Pericardium (tissue), 1 donor: Measurements from ENCODE around the genes GGPS1 and ACTN2.

DNA sequence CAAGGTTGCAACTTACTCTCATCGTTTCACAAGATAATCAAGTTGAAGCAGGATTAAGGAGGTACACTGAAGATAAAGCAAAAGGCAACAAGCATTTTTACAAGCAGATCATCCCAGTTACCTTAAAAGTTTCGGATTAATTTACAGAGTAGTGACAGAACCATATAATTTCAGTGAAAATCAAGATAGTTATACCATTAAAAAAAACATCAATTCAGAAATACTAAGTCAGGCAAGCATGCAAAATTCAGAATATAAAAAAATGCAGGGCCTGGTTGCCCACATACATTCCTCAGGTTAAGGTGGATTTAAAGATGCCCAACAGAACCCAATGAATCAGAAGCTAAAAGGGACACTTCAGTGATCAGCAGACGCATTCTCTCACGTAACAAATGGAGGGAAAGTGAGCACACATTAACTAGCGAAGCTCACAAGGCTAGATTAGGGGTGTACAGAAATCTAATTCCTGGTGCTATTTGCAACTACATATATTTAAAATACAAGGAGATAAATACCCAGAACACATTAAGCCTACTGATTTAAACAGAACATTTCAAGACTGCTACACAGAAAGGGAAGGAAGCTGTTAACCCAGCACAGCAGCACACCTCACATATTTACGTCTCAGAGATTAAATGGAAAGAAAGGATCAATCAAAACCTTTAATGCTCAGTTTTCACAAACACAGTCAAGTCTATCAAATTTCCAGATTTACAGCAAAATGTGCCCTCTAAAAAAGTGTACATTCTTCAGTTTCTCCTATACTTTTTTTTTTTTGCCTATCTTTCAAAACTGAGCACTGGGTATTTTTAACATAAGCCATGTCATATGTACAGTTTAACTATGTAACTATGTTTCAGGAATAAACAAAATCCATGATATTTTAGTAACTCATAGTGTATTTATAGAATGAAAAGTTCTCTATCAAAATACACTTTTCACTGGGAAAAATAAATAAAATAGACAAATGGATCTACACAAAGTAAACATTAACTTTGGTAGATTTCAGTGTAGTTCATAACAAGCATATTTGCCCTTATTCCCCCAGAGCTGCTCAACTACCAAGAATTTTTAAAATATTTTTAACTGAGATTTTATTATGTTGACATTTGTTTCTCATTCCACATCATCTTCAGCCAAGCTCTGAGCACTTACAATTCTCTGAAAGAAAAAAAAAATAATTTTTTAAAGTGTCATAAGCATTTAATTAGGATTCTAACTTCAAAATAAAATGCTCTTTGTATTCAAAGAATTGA is 17.3 kb downstream of the TOMM20 start:
- RRBS, result no CpG with 5 or more reads among the region's 6 CpGs

DNA sequence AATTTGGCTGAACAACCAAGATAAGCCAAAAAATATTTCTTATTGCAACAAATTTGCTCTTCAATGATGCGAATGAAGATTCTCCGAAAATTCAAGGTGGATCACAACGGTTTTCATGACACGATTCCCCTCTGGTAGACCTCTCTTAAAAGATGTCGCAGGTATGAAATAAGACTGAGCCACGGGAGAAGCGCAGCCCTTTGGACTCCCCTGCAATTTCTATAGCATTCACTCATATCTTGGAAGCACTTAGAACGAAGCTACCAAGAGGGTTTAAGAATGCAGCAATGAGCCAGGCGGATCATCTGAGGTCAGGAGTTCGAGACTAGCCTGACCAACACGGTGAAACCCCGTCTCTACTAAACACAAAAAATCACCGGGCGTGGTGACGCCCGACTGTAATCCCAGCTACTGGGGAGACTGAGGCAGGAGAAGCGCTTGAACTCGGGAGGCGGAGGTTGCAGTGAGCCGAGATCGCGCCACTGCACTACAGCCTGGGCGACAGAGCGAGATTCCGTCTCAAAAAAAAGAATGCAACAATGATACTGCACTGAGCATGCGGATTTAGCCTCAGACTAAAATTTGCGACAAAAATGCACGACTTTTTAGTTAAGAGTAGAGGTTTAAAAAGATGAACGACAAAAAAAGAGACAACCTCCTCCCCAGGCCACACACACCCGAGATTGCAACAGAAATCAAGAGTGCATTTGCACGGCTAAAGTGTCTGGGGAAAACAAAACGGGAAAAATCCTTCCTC is 806 bp downstream of the TOMM20 start:
- RRBS, result no CpG with 5 or more reads among the region's 32 CpGs

GRCh38 chr1:235219644-235220199 is 58.7 kb upstream of the RBM34 start:
- RRBS, result no CpG with 5 or more reads among the region's 1 CpG

GRCh38 chr1:235302396-235302956 is 25.5 kb downstream of the ARID4B start:
- RRBS, result no CpG with 5 or more reads among the region's 2 CpGs

DNA sequence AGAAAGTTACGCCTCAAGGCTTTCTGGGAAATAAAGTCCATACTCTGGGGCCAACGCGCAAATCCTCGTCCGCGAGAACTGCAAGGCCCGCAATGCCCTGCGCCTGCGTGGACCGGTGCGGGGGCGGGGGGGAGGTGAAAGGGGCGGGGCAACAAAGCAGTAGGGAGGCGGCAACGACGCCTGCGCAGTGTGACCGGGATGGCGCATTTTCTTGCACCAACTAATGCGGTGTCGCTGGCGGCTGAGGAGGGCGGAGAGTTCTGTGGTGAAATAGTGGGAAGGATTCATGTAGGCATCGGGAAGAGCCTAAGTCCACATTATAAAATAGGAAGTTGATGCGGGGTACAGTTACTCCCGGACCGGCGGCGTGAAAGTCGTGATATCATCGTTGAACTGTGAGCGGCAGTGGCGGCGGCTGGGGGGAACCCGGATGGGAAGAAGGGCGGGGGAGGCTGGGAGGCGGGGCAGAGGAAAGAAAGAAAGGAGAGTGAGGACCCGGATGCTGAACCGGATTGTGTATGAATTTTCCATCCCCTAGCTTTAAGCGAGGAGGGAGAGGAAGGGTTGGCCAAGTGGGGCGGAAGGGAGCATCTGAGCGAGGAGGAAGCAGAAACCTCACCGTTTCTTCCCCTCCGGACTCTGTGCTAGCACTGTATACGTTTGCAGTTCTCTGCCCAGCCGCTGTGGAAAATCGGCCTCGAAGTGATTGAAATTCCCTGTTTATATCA is at the start of gene GGPS1:
Gene GGPS1, plus strand, starts transcription at position 187 of the 728 bp plus-strand sequence.
- RRBS, result 2% methylated on average over 20 of the region's 48 CpGs

DNA sequence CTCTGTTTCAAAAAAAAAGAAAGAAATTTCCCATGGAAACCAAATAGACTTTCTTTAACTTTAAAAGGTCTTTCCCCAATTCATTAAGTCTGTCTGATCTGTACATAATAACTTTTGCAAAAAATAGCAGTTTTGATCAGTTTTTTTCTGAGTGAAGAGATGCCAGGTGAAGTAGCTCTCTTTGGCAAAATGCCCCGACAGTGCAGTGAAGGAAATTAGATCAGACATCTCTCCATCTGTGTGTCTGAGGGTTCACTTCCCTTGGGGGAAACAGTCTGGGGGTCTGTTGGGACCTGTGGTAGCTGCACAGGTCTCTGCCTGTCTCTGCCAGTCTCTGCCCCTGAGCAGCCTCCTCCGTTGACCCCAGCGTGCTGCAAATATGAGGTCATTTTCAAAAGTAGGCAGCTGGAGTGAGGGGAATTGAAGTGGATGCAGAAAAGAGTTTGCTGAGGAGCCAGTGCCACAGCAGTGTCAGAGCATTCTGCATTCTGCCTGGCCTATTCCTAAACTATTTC is 54.5 kb downstream of the TBCE start:
- RRBS, result no CpG with 5 or more reads among the region's 3 CpGs

- RRBS, result no CpG with 5 or more reads among the region's 2 CpGs
These were observed 14.5 kb downstream of the B3GALNT2 start for GRCh38 chr1:235489556-235490367.

- RRBS, result no CpG with 5 or more reads among the region's 4 CpGs
These were observed 38.4 kb upstream of the GNG4 start for GRCh38 chr1:235687961-235688473.

- RRBS, result no CpG with 5 or more reads among the region's 7 CpGs
These were observed 63.3 kb downstream of the NID1 start for GRCh38 chr1:236001469-236002113.

DNA sequence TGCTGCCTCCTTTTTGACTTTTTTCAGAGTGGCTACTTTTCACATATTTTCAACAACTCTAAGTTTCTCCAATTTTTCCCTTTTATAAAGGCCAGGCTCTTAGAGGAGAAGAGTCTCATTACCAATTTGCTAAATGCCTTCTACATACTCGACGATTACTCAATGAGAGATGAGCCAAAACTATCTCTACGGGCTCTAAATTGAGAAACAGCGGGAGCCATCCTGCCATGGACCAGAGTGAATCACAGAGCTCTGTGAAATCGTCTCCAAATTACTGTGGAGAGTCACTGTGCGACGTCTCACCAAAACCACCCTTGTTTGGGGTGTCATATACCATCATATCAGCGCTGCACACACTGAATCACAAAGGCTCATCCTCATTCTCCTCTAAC is 44.6 kb downstream of the NID1 start:
- RRBS, result no CpG with 5 or more reads among the region's 8 CpGs

DNA sequence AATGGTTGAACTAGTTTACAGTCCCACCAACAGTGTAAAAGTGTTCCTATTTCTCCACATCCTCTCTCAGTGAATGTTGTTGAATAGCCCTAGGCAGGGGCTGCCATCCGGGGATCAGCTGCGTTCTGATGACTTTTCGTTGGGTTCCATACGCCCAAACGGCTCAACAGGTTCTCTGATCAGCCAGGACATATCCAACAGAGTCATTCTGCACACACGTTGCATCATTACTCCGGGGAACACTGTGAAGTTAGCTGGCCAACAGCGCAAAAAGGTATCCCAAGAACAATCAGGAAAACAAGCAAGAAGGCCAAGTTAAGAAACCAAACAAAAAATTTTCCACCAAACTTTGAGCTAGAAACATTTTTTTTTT is 29.3 kb downstream of the NID1 start:
- RRBS, result no CpG with 5 or more reads among the region's 8 CpGs

- RRBS, result 2% methylated on average over 10 of the region's 62 CpGs
These were observed 498 bp downstream of the GPR137B start for GRCh38 chr1:236142657-236143417.

GRCh38 chr1:236150909-236151300 is 8.6 kb downstream of the GPR137B start:
- RRBS, result no CpG with 5 or more reads among the region's 7 CpGs

DNA sequence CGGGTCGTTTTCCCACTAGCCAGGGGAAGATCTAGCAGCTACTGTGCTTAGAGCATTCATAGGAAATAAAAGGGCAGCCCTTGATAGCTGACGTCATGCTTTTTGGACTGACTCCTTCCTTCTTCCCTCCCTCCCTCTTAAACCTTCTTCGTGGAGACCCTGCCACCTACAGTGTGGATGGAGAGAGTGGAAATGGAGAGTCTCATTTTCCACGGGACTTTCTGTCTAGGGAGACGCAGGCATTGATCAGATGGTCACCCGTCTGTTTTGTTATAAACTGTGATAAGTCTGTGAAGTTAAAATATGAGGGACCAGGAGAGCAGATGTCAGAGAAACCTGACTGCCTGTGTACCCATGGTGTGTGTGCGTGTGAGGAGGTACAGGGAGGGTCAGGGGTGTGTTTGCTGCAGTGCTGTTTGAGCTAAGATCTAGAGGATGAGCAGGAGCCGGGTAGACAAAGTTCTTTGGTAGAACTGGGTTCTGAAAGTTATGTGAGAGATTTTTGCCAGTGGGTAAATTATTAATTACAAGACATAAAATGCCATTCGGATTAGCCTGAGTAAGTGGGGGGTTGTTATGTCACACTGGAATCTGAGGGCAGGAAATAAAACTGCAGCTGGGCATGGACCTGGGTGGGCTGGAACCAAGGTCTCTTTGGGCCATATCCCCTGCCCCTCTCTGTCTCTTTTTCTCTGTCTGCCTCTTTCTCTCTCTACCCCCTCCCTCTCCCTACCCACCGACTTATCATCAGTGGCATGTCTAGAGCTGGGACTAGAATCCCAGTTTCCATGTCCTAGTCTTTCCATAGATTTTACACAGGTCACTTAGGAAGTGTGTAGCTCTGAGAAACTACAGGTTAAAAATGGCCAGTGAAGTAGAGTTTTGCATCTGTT is 34.5 kb downstream of the GPR137B start:
- RRBS, result no CpG with 5 or more reads among the region's 11 CpGs

DNA sequence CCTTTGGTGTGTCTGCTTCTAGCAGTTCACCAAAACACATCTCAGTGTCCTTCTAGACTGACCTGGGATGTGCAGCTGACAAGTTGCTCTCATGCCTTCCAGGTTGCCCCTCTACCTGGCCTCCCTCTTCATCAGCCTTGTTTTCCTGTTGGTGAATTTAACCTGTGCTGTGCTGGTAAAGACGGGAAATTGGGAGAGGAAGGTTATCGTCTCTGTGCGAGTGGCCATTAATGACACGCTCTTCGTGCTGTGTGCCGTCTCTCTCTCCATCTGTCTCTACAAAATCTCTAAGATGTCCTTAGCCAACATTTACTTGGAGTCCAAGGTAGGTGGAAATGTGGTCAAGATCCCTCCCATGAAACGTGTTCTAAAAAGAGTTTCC is 36.0 kb downstream of the GPR137B start:
- RRBS, result no CpG with 5 or more reads among the region's 7 CpGs

- RRBS, result no CpG with 5 or more reads among the region's 12 CpGs
These were observed 50.6 kb upstream of the ERO1B start for GRCh38 chr1:236332360-236332746.

GRCh38 chr1:236550012-236550840 is 26.4 kb downstream of the LGALS8 start:
- RRBS, result no CpG with 5 or more reads among the region's 8 CpGs

GRCh38 chr1:236551184-236551917 is 27.6 kb downstream of the LGALS8 start:
- RRBS, result no CpG with 5 or more reads among the region's 6 CpGs

DNA sequence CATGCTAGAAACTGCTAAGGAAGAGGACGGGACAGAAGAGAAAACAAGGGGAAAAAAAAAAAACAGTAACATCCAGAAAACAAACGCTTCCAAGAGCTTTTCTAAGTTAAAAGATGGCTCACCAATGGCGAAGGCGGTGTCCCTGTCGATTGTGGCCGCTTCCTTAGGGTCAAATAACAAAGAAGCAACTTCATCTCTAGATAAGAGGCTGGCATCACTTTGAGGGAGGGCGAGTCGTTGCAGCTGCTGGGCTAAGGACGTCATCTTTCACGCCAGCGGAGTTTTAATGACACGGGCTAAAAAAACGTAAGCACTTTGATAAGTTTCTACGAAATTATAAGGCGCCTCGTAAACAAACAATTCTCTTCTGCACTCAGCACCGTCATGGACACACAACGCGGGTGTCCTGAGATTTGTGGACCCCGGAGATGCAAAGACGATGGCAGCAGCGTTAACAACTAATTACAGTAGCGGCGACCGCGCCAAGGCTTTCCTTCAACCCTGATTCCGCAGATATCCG is 424 bp downstream of the HEATR1 start:
- RRBS, result 1% methylated on average over 5 of the region's 28 CpGs

GRCh38 chr1:236686012-236687153 is at the start of gene ACTN2:
TSS of gene ACTN2 (plus strand) at chr1:236686499.
- RRBS, result 5% methylated on average over 52 of the region's 122 CpGs